RPMI7951 (cell line): ENCODE data around the genes CPT1C and FUZ.

DNA sequence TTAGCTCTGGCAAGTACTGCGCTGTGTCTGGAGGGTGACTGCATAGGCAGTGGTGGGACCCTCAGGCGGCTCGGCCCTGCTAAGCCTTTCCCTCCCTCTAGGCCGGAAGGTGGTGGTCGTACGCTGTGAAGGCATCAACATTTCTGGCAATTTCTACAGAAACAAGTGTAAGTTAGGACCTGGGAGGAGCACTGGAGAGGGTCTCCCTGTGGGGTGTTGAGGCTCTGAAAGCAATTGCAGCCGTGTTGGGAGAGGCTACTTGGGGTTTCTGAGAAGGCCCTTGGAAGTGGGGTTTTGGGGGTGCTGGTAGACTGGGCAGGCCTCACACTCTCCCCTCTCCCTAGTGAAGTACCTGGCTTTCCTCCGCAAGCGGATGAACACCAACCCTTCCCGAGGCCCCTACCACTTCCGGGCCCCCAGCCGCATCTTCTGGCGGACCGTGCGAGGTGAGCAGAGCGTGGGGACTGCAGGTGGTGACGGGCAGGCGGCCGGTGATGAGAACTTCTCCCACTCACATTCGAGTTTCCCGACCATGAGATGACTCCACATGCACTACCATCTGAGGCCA, 2.8 kb downstream of the RPL13A start:
- RAMPAGE, long total RNA, result no peak

GRCh38 chr19:49515680-49516255, 3.3 kb downstream of the FCGRT start:
- RAMPAGE, long total RNA, result no peak

GRCh38 chr19:49542152-49542929, 14.5 kb downstream of the RCN3 start:
- RAMPAGE, long total RNA, result no peak

DNA sequence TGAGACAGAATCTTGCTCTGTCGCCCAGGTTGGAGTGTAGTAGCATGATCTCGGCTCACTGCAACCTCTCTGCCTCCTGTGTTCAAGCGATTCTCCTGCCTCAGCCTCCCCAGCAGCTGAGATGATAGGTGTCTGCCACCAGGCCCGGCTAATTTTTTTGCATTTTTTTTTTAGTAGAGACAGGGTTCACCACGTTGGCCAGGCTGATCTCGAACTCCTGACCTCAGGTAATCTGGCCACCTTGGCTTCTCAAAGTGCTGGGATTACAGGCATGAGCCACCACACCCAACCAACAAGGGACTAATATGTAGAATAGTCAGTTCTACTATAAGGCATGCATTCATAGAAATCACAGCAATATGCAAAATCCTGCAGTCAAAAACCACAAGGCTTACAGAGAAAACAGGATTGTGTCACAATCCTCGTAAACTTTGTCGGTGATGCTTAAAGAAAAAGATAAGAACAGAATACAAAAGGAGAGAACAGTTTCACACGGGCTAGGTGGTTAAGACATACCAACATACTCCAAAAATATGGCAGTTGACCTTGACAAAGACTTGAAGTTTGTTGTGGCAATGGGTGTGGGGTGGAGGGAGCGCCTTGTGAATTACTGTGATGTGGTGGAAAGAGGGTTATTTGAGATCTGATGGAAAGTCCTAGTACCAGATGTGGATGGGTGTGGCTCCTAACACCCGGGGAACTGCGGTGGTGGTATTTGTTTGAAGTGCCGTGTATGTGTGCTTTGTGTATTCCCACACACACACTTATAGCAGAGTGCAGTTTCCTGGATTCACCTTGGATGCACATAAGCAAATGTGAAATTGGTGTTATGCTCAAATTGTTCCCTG, 12.4 kb downstream of the NOSIP start:
- RAMPAGE, long total RNA, result no peak

GRCh38 chr19:49672001-49672713, 4.9 kb upstream of the PRMT1 start:
- RAMPAGE, long total RNA, result no peak

DNA sequence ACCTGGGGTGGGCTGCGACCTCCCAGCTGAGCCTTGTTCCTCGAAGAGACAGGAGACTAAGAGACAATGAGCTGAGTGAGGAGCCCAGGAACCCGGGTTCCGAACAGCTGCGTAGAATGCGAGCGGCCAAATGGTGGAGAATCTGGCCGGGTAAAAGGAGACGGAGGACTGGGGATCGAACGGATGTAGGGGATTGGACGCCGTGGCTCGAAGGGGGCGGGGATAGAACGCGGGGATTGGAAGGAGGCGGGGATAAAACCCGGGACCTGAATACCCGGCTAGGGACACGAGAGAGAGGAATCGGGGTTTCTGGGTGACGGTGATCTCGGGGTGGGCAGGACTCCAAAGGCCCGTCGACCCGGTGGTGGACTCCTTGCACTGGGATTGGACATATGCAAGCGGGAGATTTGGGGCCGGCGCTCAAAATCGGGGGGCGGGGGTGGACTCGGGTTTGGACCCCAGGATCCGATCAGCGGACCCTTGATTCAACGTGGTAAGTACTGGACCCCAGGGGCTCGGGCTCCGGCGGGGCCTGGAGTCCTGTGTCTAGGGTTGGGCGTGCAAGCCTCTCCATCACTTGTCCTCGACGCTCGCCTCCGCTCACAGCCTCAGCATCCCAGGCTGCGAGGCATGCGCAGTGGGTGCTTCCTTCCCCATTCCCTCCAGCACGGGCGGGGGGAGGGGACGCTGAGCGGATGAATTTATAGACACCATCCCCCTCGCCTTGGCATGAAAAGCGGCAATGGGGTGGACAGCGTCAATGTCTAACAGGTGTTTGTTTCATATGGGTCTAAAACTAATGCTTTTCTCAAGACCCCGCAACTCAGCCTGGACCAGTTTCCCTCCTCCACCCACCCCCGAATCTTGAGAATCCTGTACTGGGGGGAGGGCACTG, at the start of gene CPT1C:
Gene CPT1C (plus strand): TSS at position 269 of the 895 bp plus-strand sequence.
- RAMPAGE, long total RNA, result no peak

DNA sequence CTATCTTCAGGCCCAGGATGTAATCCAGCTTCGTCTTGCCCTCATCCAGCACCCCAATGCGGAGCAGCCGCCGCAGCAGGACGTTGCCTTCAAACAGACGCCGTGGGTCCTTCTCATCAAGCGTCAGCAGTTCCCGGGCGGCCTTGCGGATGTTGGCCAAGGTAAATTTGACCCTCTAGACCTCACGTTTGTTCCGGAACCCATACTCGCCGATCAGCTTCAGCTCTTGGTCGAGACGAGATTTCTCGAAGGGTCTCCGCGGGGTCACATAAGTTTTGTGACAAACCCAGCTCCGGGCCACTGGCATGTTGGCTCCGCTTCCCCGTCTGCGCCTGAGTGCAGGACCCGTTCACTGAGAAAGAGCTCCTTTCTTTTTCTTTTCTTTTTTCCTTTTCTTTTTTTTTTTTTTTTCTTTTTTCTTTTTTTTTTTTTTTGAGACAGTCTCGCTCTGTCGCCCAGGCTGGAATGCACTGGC, 28.9 kb downstream of the CPT1C start:
- RAMPAGE, long total RNA, result no peak

- RAMPAGE, long total RNA, result no peak
These were observed at the start of gene FUZ for GRCh38 chr19:49812991-49814067. FUZ (minus strand) TSS chr19:49813292.

- RAMPAGE, long total RNA, result no peak
These were observed 10.8 kb downstream of the PNKP start for GRCh38 chr19:49856401-49857109.

GRCh38 chr19:49860951-49861513, 6.3 kb downstream of the PNKP start:
- RAMPAGE, long total RNA, result no peak

DNA sequence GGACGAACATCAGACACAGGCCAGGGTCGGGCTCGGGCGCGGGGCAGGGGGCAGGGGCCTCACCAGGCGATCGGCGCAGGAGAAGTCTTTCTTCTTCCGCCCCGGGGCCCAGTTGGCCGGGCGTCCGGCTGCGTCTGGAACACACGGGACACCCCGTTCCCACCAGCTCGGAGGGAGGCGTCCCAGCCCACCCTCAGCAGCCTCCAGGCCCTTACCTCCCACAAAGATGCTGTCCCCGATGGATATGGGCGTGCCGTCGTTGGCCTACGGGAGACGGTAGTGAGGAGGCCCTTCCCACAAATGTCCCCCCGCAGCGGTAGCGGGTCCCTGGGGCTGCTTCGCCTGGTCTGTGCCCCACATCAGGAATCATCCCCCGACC, 4.9 kb downstream of the PNKP start:
- RAMPAGE, long total RNA, result no peak

- RAMPAGE, long total RNA, result no peak
These were observed 9.3 kb downstream of the IL4I1 start for GRCh38 chr19:49887211-49887883.

- RAMPAGE, long total RNA, result no peak
These were observed 8.7 kb downstream of the IL4I1 start for GRCh38 chr19:49887926-49888489.

GRCh38 chr19:50205805-50206170, 2.4 kb downstream of the MYH14 start:
- RAMPAGE, long total RNA, result no peak

DNA sequence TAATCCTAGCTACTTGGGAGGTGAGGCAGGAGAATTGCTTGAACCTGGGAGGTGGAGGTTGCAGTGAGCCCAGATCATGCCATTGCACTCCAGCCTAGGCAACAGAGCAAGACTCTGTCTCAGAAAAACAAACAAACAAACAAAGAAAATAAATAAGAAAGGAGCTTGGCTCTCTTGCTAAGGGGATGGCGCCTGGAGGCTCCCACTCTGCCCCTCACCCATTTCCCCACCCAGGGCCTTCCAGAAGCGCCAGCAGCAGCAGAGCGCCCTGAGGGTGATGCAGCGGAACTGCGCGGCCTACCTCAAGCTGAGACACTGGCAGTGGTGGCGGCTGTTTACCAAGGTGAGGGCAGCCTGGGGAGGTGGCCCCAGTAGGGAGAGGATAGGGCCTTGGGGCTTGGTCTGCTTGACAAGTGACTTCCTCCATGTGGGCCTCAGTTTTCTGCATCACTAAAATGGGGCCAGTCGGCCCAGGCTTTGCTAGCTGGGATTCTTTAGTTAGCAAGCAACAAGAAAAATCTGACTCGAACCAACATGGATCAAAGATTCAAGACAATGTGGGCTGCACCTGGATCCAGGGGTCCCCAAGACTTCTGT, 59.8 kb downstream of the MYH14 start:
- RAMPAGE, long total RNA, result no peak

DNA sequence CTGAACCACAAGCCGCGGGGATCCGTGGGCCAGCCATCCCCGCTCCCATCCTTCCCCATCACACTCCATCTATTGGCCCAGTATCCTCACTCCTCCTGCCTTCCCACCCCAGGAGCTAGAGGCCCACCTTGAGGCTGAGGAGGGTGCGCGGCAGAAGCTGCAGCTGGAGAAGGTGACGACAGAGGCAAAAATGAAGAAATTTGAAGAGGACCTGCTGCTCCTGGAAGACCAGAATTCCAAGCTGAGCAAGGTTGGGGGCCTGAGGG, 57.9 kb downstream of the KCNC3 start:
- RAMPAGE, long total RNA, result no peak

GRCh38 chr19:50286166-50286857, 42.9 kb downstream of the KCNC3 start:
- RAMPAGE, long total RNA, result no peak

- RAMPAGE, long total RNA, result no peak
These were observed 17.1 kb downstream of the KCNC3 start for GRCh38 chr19:50311828-50312675.

DNA sequence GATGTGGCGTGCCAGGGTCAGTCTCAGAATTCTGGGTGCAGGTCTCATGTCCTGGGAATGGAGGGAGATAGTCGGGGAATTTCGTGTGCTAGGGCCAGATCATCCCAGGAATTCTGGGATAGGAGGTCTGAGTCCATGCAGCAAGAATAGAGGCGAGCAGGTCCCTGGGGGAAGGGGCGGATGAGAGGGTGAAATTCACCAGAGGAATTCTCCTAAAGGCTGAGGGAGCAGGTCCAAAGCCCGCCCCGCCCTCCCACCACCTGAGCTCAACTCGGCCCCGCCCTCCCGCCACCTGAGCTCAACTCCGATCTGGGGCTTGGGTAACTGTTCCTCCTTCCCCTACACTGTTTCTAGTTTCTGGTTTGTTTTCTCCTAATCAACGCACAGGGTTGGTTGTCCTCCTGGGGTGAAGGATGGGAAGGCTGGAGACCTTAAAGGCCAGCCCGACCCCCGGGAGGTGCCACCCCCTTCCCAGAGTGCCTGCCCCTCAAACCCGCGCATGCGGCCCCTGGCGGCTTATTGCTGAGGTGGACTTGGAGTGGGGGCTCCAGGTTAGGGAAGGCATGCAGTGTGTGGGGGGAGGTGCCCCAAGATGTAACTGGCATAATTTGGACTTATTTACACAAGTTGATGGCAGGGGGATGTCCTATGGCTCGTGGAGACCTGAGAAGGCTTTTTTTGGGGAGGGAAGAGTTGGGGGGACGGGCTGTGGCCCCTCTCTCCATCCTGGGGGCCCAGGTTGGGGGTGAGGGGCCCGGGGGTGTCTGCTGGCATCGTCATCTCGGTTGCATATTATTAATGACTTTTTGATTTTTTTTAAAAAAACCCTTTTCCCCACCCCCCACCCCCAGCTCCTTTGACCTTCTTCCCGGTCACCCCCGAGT, 15.0 kb downstream of the KCNC3 start:
- RAMPAGE, long total RNA, result no peak

- RAMPAGE, long total RNA, result no peak
These were observed 6.8 kb downstream of the KCNC3 start for GRCh38 chr19:50322101-50323106.